Glomerular endothelial cell (primary cell): ENCODE results near the genes PRR32, XPNPEP2 and ZNF280C.

DNA sequence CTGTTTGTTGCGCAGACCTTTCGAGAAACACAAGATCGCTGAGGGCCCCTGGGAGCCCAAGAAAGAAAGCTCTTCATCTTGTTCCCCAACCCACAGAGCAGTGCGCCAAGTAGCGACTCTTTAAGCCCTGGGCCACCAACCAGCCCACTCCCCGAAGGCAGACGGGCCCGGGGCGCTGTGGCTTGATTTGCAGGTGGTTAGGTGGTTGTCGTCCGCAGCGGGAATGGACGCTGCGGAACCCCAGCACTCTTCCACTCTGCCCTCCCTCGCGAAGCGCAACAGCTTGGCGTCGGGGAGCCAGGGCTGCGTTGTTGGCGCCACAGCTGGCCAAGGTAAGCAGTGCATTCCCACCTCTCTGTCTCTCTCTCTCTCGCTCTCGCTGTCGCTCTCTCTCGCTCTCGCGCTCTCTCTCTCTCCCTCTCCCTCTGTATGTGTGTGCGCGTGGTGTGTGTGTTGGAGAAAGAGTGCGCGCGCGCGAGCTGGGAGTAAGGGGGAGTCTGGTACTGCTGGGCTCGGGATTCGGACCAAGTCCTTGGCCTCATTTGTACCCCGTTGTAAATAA, 1.9 kb downstream of the TMEM255A start:
- RAMPAGE, long total RNA: no peak

GRCh38 chrX:120559971-120560155, 899 bp downstream of the CUL4B start:
- RAMPAGE, long total RNA: no peak

- RAMPAGE, long total RNA: no peak
Observed at GRCh38 chrX:120604204-120604996, 499 bp downstream of the MCTS1 start.

DNA sequence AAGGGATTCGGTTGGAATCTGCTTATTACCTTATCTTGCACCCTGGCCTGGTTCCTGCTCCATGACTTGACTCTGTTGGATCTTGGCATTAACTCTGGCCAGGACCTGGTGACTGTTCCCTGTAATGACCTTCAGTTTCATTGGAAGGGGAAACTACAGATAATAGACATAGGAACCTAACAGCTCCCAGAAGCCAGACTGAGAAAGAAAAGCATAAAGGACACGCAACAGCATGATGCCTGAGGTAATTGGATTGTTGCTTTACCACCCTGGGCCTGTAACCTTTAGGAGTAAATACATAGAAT, 762.3 kb upstream of the GRIA3 start:
- RAMPAGE, long total RNA: no peak

GRCh38 chrX:123803137-123803900, 56.5 kb upstream of the XIAP start:
- RAMPAGE, long total RNA: no peak

- RAMPAGE, long total RNA: no peak
Observed at GRCh38 chrX:124217350-124218326, 114.8 kb upstream of the TEX13D start.

DNA sequence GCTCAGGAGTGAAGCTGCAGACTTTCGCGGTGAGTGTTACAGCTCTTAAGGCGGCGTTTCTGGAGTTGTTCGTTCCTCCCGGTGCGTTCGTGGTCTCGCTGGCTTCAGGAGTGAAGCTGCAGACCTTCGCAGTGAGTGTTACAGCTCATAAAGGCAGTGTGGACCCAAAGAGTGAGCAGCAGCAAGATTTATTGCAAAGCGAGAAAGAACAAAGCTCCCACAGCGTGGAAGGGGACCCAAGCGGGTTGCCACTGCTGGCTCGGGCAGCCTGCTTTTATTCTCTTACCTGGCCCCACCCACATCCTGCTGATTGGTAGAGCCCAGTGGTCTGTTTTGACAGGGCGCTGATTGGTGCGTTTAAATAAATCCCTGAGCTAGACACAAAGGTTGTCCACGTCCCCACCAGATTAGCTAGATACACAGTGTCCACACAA, 164.9 kb upstream of the TEX13C start:
- RAMPAGE, long total RNA: no peak

DNA sequence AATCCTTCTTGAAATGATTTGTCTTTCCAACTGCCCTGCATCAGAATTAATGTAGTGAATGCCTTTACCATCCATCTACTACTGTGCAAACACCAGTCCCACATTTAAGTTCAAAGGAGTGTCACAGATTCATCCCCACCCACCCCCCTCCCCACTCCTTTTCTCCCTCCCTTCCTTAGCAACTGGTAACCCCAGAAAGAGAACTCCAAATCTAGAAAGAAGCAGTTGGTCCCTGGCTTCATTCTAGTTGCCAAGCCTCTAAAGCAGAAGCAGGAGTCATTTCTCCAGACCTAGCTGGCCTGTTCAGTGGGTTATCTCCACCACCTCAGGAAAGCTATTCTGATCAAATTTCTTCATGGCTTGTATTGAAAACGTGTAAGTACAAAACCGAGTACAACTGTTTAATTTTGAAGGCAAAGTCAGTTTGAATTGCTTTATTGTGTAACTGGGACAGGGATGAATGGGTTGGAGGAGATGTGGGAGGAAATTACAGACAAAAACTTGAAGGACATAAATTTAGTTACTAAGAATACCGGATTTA, at the start of gene PRR32:
PRR32 (plus strand) TSS at position 241 of the 541 bp plus-strand sequence.
- RAMPAGE, long total RNA: no peak

DNA sequence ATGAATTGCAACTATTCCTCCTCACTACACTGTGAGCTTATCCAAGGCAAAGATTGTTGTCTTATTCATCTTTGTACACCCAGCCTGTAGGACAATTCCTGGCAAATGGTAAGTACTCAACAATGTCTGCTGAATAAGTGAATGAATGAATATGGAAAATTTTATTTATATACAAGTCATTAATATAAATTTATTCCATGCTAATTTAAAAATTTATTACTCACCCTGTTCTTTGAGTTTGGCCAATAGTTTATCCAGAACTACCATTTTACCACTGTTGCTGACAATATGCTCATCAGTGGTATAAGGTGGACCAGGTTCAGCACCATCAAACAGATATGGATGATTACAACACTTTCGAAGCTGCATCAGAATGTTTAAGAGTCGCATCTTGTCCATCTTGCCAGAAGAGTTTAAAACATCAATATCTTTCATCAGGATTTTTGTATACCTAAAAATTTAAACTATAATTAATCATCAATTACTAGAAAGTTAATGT, 25.6 kb downstream of the SMARCA1 start:
- RAMPAGE, long total RNA: no peak

DNA sequence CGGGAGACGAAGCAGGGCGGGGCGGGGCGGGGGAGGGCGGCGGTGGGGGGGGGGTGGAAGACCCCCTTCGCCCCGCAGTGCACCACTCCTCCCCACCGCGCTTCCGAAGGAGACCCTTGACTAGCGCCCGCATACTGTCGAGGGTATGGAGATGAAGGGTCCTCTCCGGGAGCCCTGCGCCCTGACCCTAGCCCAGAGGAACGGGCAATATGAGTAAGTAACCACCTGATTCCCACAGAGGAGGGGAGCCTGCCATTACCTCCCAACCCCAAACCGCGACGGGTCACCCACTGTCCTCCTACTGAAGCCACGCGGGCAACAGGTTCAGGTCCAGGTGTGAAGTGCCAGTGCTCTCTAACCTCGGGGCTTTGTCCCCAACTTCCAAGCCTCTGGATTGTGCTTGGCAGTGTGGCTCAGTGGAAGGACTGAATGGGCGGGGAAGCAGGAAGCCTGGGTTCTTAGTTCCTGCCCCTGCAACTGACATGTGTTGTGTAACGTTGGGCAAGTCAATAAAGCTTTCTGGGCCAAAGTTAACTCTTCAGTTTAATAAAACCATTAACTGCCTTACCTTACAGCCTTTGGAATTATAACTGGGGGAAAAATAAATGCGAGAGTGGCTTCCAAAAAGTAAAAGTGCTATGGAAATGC, 676 bp downstream of the OCRL start:
- RAMPAGE, long total RNA: no peak

DNA sequence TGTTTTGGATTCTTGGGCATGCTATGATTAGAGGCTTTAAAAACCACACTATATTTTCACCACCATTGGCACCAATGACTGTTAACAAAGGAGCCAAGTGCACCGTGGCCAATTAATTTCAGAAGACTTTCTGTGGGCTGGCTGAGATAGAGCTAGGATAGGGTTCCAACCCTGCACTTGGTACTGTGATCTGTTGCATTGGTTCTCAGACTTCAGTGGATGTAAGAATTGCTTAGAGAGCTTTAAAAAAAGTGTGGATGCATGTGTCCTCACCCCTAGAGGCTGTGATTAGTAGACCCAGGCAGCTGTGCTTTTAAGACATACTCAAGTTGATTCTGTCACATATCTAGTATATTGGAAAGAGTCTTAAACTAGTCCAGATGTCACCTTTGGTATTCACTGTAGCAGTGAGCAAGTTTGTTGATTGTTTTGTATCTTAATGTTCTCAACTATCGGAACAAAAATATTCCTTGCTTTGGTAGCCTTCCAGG, 32.5 kb downstream of the OCRL start:
- RAMPAGE, long total RNA: no peak

- RAMPAGE, long total RNA: no peak
Observed at GRCh38 chrX:129738494-129739264, at the start of gene XPNPEP2. Gene XPNPEP2 (plus strand): TSS chrX:129738979.

GRCh38 chrX:129776667-129777689, 2.8 kb upstream of the SASH3 start:
- RAMPAGE, long total RNA: no peak

- RAMPAGE, long total RNA: no peak
Observed at GRCh38 chrX:129795082-129795530, 15.4 kb downstream of the SASH3 start.

GRCh38 chrX:130013854-130014623, 31.6 kb downstream of the BCORL1 start:
- RAMPAGE, long total RNA: no peak

DNA sequence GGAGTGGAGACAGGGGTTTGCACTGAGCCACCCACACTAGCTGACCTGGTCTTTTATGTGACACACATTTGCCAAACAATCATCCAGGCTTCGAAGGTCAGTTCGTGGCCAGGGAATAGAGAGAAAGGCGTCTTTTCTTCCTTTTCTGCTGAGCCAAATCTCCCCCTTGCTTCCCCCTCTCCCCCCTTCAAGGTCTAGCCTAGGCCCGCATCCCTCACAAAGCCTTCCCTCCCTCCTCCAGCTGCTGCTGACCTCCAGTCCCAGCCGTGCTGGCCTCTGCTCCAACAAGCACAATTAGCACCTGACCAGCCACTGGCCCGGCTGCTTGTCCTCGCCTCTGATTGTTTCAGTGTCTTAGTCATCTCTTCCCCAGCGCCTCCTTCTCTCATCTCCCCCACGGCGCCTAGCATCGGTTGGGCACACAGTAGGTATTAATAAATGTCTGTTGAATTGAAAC, 4.3 kb downstream of the ELF4 start:
- RAMPAGE, long total RNA: no peak

DNA sequence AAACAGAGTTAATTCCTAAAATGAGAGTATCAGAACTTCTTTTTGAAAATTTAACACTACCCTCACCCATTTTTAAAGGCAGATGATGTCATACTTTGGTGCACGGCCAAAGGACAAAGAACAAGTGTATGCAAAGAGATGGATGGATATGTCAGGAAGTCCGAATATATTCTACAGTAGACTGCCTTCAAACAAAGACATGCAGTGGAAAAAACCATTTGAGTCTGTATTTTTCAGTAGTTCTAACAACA, 2.3 kb downstream of the AIFM1 start:
- RAMPAGE, long total RNA: no peak

DNA sequence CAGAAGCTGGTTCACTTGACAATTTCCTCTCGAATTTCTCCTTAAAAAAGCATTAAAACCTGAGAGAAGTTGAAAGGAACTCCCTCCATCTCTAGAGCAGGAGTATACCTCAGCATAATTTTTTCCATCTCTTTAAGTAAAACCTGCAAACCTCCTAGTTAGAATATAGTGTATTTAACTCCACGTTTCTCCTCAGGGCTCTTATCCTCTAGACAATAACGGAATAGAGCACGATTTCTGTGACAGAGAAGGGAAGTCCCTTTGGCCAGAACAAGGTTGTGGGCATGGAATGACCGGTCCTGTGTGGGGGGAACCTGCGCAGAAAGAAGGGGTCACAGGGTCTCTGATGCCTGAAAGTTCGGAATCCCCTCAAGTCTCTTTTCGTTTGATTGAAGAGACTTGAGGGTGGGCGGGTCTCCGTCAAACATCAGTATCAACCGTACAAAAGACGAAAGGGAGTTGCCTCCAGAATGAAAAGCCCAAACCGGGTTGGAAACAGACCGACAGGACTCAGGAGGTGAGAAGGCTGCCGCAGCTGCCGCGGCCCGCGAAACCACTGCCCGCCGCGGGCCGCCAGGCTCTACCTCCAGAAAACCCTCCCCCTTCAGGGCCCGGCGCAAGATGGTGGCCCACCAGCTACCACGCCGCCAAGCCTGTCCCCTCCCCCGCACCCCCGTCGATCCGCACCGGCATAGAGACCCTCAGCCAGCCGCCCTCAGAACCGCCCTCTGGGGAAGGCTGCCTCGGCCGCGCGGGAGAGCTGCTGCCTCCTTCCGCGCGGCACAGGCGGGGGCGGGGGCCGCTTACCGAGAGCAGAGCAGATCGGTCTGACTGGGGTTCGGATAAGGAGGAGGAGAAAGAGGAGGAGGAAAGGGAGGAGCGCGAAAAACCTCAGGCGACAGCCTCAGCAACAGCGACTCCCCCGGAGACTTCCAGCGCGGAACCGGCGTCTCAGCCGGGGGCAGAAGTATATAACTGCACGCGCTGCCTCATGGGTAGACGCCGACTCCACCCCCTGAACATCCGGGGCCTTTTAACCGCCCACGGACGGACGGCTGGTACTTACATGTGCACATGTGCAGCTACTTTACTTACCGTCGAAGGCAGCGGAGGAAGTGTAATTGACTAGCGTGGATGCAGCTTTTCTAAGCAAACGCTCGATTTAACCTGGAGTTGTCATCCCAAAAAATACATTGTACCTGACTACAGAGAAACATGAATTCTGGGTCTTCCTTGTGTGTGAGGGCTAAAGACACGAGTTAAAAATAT, at the start of gene ZNF280C:
ZNF280C (minus strand) TSS at position 945 of the 1,269 bp plus-strand sequence.
- RAMPAGE, long total RNA: start-site peak on the minus strand centred at position 895 of the sequence, 103 bp wide, 22 and 56 reads in 2 replicates

DNA sequence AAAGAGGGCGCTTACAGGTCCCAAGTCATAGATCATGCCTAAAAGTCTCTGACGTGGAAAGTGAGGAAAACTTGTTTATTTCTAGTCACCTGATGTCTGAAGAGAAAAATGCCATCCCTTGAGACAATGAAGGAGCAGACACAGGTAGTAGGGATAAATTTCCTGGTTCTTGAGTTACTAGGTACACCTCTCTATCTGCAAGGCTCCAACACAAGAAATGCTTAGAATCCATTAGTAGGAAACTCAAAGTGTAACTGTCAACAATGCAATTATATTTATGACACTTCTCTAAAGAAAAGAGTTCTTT, 233.4 kb downstream of the ENOX2 start:
- RAMPAGE, long total RNA: no peak

DNA sequence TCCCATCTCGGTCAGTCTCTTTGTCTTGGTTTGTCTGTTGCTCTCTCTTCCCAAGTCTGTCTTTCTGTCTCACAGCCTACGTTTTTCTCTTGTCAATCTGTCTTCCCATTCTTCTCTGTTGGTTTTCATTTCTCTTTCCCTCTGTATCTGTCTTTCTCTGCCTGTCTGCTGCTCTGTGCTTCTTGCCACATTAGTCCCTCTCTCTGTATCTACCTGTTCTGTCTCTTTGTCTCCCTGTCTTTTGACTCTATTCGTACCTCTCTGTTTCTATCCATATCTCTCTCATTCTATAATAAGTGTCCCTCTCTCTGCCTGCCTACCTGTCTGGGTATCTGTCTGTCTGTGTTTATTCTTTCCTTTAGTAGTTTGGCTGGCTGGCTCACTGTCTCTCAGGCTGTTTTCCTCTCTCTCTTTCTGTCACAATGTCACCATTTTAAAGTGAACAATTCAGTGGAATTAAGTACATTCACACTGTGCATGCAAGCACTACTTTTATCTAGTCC, 152.3 kb downstream of the ENOX2 start:
- RAMPAGE, long total RNA: no peak